Mesangial cell (primary cell): ENCODE data around the genes LRGUK and WDR91.

DNA sequence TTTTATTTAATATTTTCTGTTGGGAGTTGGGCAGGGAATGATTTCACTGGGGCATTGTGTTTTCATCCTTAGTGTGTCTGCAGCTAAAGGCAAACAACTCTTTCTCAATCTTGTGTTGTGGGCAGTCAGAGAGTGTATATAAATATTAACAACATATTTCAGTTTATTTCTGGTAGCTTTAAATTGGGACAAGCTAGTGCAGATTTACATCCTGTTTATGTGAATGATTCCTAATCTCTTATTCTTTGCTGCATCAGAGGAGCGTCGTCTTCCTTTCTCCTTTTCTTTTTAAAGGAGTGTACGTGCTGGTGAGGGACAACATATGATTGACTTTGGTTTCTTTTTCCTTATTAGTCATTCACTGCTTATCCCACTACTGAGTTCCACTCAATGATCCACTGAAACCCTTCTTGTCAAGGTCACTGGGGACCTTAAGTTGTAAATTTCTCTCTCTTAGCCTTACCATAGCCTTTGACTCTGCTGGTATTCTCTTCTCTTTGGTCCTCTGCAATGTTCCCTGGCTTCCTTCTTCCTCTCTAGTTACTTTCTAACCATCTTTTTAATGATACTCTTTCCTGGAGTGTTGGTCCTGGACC is 116.2 kb downstream of the EXOC4 start:
- RAMPAGE, long total RNA: no peak

- RAMPAGE, long total RNA: no peak
These were observed 390.1 kb downstream of the EXOC4 start for GRCh38 chr7:133642959-133643423.

- RAMPAGE, long total RNA: no peak
These were observed 404.7 kb downstream of the EXOC4 start for GRCh38 chr7:133657536-133658113.

DNA sequence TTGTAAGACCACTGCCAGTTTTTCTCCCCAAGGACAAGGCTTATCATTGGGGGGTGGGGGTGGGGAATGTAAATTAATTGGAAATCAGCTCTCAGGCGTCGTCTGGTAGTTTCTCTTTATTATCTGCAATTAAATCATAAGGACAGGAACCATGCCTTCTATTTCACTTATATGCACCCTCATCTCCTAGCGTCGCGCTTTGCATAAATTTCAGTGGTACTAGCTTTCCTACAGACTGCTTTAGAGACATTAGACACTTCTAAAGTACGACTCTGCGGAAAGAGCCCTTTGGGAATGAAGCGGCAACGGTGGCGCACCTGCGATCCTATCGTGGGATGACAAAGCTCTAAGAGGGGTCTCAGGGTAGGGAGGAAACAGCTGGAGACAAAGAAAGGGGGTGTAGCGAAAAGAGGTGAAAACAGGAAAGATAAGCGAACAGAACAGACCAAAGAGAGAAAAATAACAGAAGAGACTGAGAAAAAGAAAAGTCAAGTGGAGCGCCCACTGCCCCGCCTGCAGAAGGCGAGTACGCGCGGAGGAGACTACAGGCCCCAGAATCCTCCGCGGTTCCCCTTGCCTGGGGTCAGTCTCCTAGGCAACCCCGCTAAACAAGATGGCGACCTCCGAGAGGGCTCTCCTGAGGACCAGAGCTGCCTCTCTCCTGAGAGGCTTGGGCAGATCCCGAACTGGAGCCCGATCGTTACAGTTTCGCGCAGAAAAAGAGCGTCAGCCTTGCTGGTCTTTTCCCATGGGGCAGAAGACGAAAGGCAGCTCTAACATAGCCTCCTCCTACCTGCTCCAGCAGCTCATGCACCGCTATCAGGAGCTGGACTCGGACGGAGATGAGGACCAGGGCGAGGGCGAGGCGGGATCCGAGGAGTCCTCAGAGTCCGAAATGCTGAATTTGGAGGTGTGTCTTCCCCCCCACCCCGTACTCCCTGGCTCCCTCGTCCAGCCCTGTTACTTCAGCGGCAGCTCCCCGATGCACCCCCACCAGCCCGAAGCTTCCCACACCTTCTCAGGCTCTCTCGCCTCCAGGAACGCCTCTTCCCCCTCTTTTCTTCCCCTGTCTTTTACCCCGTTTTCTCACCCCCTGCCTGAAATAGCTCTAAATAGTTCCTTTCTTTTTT is at the start of gene LRGUK:
Gene LRGUK (plus strand): TSS at position 586 of the 1,130 bp plus-strand sequence.
- RAMPAGE, long total RNA: no peak

GRCh38 chr7:134278780-134279223 is 37.9 kb downstream of the SLC35B4 start:
- RAMPAGE, long total RNA: no peak

DNA sequence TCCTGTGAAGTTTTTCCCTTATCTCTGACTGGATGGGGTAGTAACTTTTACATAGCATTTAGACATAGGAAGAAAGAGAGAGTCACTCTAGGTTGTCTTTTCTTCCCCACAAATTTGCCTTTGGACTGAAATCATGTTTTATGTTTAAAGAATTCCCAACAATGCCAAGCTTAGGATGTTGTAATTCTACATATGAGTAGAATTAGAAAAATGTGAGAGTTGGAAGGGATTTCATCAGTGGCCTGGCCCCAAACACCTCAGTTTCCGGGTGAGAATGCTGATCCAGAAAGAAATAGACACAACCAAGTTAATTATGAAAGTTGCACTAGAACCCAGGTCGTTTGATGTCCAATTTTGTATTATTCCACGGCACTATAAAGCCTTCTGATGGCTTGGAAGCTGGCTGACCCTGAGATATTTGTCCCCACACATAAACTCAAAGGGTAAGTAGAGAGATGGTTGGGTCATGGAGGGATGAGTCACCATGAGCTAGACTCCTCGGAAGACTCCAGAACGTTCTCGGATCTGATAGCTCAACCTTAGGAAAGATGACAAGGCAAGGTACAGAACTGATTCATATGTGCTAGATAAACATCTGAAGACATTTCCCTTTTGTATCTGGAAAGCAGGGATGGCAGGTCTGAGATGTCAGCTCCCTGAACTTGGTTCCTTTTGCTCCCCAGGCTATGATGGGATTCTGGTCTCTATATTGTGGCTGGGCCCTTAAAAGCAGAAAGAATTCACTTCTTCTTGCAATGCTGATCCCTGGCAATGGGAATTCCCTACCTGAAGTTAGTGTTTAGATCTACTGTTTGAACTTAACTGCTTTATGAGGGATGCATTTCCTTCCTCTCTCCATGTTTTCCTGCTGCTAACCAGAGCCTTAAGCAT is 48.8 kb upstream of the SLC35B4 start:
- RAMPAGE, long total RNA: no peak

- RAMPAGE, long total RNA: no peak
These were observed 49.7 kb upstream of the SLC35B4 start for GRCh38 chr7:134366434-134366889.

GRCh38 chr7:134546948-134547350 is 2.0 kb upstream of the AKR1B15 start:
- RAMPAGE, long total RNA: no peak

DNA sequence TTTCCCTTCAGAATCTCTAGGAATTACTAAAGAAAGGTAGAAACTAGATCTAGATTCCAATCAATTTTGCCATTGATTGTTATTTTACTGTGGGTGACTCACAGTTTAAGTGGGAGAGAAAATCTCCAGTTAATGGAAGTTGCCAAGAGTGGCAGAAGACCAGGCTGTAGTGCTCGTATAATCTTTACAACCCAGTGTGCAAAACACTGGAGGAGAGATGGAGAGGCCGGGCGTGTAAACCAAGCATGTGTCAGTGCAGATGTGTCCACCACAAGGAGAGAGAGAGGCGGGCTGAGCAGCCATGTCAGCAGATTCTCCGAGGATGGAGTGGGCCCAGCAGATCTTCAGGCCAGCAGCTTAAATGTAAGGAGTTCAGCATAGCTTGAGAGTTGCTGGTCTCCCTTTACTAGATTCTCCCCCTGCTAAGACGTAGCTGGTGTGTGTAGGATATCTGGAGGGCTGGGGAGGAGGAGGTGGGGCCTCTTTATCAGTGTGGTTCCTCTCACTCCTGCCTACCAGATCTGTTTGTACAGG is 13.6 kb downstream of the BPGM start:
- RAMPAGE, long total RNA: no peak

GRCh38 chr7:134691631-134691919 is 44.9 kb downstream of the BPGM start:
- RAMPAGE, long total RNA: no peak

DNA sequence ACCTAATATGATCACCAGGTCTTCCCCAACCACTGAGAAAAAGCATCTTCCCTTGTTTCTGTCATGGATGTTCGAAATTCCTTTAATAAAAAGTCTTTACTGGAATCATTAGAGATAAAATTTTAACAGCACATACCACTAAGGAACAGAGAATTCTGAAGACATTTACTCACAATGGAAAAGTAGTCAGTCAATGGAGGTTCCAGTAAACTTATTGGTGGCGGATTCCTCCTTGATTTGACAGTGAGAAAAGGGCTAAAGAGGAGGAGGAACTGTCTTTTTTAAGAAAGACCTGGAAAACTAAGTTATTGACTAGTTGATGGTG is 46.0 kb downstream of the BPGM start:
- RAMPAGE, long total RNA: no peak

- RAMPAGE, long total RNA: no peak
These were observed 33.3 kb upstream of the CALD1 start for GRCh38 chr7:134746061-134746536.

DNA sequence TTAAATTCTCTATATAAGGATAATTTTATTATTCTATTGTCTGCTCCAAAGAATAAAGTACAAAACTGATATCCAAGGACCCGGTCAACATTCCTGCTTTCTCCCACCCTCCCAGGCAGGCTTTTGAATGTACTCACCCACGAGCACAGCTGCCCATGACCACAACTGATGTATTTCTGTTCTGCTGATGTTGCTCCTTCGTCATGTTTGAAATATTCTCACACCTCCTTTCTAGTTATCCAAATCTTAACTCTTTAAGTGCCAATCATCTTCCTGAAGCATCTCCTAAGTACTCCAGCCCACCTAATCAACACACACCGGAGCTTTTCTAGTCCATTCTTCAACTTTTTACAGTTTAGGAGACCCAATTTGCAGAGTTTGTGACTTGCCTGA is 46.7 kb downstream of the CALD1 start:
- RAMPAGE, long total RNA: no peak

DNA sequence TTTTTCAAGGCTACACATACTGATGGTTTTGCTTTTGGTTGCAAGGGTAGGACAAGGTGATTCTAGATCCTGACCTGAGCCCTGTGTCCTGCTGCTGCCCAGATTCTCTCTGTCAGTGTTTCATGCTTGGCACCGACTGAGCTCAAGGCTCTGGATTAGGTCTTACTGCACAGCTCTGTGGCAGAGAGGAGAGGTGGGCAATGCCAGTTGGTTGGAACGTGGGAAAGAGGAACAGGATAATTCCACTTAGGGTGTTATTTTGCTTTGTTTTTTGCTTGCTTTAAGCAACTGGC is 55.7 kb downstream of the CALD1 start:
- RAMPAGE, long total RNA: no peak

- RAMPAGE, long total RNA: no peak
These were observed 45.1 kb upstream of the AGBL3 start for GRCh38 chr7:134940818-134942056.

DNA sequence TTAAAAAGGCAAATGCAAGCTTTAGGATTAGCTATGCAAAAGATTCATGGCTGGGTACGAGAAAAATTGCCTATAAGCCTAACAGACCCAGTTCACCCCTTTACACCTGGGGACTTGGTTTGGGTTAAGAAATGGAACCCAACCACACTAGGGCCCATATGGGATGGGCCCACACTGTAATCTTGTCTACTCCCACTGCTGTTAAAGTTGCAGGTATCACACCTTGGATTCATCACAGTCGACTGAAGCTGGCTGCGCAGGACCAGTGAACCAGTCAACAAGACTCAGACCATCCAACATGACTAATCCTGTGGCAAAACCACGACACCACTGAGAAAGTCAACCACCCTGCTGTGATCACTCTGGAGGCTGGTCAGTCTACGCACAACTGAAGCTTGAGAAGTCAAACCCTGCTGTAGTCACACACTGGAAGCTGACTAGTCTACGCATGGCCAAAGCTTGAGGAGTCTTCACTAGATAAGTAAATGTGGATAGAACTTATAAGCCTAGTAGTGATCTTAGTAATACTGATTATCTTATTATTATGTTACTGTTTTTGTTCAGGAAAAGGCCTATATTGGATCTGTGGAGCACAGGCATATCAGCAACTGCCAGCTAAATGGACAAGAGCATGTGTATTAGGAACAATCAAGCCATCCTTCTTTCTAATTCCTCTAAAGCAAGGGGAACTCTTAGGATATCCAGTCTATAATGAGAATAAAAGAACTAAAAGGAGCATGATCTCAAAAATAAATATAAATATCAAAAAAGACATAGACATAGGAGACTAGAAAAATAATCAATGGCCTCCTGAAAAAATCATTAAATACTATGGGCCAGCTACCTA is 9.7 kb upstream of the CYREN start:
- RAMPAGE, long total RNA: no peak

DNA sequence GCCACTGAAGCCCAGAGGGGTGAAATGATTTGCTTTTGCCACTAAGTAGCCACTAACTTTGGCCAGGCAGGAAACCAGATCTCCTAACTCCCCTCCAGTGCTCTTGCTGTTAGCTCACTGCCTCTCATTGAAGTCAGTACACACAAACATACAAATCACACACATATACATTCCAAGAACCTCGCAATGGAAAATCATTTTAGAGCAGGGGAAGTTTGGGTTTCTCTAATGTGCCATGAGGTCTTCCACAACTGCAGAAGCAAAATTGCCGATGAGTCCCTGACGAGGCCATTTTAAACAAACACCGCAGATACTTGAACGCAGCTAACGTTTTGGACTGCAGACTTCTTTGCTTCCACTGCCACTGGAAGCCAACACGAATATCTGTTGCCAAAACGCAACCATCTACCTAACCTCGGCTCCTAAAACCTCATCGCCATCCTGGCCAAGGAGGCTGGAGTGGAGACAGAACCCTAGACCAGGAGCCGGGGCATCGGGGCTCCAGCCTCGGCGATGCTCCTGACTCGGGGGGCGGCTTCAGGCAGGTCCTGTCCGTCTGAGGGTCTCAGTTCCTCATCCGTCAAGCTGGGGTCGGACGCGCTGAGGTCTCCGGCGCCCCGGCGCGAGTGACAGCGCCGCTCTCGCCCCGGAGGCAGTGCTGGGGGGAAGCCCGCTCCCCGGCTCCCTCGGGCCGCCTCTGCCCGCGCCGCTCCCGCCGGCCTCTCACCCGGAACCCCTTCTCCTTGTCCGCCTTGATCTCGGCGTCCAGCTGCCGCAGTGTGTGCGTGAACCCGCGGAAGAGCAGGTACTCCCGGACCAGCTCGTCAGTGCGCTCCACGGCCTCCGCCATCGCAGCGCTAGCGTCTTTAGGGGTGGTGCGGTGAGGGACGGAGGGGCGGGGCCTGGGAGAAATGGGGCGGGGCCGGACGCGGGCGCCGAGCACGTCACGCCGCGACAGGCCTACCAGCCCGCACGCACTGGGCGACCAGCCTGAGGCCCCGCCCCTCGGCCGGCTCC is at the start of gene WDR91:
Gene WDR91 (minus strand): TSS at position 874 of the 1,017 bp plus-strand sequence.
- RAMPAGE, long total RNA: start-site peak on the minus strand centred at position 857 of the sequence, 19 bp wide, 86 reads

- RAMPAGE, long total RNA: no peak
These were observed 3.9 kb upstream of the WDR91 start for GRCh38 chr7:135215185-135215639.

- RAMPAGE, long total RNA: no peak
These were observed 29.4 kb downstream of the STRA8 start for GRCh38 chr7:135262967-135263510.

DNA sequence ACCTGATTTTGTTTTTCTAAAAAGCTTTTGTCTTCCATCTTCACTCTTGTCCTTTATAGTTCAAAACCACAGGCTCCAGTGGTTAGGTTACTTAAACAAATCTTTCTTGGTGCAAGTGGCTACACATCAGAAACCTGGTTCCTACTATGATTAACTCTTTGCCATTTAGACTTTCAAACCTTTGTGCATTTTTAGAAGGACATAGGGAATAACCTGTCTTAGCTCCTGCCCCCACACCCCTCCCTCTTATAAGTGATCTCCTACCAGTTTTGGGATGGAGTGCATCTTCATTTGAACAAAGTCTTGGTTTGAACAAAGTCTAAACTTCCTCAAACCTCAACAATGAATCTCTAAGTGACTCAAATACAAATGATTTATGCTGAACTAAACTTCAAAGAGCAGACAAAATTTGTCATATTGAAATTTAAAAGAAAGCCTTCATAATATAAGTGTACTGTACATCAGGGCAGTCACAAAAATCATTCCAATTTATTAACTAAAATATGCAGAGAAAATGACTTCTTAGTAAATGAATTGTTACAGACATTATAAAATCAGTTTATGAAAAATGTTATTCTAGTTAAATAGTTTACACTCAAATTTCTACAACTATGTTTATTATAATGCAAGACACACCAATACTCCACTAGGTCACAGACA is 136.0 kb downstream of the STRA8 start:
- RAMPAGE, long total RNA: no peak